ENCODE results near the gene CEP70.

- RRBS, 2 experiments: no CpG with 5 or more reads among the region's 5 CpGs
Observed at GRCh38 chr3:138351863-138352269, 3.5 kb downstream of the MRAS start.

- RRBS, 2 experiments: 34 to 42% methylated on average over 7 of the region's 47 CpGs
Observed at GRCh38 chr3:138435343-138436304, 1.2 kb downstream of the ESYT3 start.

DNA sequence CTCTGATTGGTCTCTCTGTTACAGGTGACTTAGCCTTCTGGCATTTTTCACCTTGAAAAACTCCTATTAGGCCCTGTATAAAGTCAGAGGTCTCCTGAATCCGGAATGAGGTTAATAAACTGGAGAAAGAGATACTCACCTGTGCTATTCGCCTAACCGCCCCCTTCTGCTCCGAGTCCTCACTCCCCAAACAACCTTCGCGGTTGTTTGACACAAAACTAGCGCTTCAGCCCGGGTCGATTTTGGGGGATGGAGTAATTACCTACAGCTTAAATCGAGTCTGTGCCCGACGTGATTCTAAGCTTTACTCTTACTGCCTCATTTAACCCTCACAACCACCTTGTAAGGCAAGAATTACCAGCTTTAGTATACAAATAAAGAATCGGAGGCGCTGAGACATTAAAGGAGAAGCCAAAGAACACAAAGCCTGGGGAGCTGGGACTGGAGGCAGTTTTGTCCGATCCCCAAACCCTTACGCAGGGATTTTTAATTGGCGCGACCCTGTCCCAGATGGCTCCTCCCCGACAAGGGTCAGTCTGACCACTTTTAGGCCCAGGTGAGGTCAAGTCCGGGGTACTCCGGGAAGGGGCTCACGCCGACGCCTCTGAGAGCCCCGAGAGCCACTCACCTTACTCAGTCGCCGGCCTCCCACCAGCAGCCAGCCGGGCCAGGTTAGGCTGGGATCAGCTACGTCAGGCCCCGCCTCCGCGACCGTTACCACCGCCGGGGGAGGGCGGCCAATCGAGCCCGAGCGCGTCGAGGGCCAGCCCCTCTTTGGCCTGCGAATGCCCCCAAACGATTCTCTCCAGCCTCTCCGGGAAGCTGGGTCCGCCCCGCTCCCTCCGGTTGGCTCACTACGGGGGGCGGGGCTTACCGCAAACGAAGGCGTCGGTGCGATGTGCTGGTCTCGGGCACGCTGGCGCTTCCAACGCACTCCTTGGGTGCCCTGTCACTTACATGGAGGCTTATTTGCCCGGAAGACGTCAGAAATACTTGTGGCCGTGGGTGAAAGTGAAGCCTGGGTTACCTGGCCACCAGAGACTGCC lies at the start of gene CEP70:
Gene CEP70 (minus strand): TSS at position 691 of the 1,046 bp plus-strand sequence.
- RRBS, 2 experiments: 1 to 6% methylated on average over 24 to 34 of the region's 61 CpGs

- RRBS, 2 experiments: no CpG with 5 or more reads among the region's 9 CpGs
Observed at GRCh38 chr3:138688804-138689430, 80.3 kb downstream of the FAIM start.

DNA sequence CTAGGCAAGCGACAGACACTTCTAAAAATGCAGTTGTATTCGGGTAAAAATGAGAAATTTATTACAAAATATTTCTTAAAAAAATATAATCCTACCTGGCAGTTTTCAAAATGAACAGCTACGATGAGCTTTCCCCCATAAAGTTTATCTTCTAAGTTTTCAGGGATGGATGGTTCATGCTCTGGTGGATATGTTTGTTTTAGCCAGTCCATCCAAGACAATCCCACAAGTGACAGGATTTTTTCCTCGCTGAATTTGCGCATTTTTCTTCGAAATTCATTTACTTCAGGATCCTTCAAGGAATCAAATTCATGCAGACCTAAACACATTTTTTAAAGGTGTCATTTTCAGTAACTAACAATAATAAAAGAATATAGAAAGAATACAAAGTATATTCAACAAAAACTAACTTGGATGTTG lies 92.3 kb downstream of the PIK3CB start:
- RRBS, 2 experiments: no CpG with 5 or more reads among the region's 6 CpGs

DNA sequence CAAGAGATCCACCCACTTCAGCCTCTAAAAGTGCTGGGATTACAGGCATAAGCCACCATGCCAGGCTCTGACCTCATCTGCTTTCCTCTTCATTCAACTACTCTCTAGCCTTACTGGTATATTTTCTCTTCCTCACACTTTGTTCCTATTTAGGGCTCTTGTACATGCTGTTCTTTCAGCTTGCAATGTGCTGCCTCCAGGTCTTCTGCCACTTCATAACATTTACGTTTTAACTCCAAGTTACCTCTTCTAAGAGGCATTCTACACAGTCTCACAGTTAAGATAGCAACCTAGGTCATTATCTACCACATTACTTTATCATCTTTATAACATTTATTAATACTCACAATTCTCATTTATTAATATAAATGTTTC lies 34.8 kb downstream of the PIK3CB start:
- RRBS, 2 experiments: no CpG with 5 or more reads among the region's 1 CpG

GRCh38 chr3:138862960-138863897 lies 28.5 kb upstream of the PIK3CB start:
- RRBS, 2 experiments: no CpG with 5 or more reads among the region's 11 CpGs

GRCh38 chr3:138914991-138915805 lies 31.7 kb downstream of the FOXL2 start:
- RRBS, 2 experiments: 1 to 6% methylated on average over 10 to 13 of the region's 50 CpGs

DNA sequence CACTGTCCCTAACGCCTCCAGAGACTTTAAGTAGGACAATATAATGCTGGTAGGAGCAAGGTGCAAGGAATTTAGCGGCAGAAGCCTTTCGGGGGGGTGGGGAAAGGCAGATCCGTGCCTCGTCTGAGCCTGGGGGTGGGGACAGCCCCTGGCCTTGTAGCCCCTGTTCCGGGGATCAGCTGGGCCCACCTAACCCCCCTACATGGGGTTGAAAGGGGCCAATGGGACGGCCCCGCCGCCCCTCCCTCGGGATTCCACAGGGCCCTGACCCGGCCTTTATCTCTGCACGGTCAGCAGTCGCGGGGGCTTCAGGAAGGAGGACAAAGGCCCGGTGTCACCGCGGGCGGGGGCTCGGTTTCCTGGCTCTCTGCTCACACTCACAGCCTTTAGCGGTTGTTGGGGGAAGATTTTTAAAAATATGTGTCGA lies 8.1 kb downstream of the FOXL2 start:
- RRBS, 2 experiments: 67 to 79% methylated on average over 8 of the region's 21 CpGs

DNA sequence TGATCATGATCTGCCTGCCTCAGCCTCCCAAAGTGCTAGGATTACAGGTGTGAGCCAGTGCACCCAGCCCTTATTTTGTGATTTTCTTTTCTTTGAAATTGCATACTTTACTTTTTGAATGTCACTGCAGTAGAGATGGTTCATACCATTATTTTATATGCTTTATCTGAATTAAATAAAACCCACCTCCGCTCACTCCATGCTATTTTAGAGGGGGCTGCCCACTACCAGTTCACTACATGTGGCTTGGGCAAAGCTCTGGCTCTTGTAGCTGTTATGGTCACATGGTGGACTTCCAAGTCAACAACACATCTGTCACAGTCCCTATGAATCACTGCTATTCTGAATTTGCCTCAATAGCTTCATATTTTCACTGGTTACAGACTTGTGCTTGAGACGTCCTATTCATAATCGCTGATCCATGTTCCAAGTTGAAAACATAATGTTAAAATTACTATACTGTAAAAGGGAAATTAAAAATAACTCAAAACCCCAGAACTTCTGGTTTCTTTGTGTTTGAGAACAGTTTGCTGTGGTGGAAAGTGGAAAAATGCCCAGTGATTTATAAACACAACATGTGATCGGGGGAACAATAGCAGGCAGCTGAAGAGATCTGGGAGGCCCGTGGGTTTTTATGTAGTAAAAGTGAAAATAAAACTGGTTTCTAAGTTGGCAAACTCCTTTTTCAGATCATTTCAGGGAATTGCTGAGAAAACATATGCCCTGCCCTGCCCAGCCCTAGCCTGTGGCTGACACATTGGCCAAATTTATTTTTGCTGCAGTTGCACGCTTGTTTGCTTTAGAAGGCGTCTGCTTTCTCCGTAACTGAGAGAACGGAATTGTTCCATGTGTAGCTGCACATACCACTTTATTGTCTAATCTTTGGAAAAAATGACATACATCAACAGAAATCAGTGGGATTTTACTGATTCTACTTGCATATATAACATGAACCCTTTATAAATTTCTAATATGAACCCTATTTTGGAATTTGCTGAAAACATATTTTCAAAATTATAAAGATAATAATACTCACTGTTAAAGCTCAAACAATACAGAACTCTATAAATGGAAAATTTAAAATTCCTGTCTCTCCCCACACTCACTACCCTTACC lies 128.9 kb upstream of the PRR23C start:
- RRBS, 2 experiments: no CpG with 5 or more reads among the region's 9 CpGs

GRCh38 chr3:139236444-139236813 lies 107.4 kb upstream of the MRPS22 start:
- RRBS, 2 experiments: no CpG with 5 or more reads among the region's 4 CpGs

DNA sequence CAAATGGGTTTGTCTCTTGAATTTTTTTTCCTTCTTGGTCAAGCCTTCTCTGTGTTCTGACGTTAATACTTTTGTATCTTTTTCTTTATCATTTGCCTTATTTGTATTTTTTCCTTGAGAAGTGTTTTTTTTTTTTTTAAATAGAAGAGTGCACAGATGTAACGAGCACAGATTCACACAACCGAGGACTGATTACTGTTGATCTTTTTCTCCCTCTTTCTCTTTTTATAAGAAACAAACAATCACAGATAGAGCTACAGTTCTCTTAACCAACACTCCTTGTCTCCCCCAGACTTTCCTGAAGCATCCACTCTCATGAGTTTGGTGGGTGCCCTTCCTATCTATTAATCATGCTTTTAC lies 104.5 kb upstream of the MRPS22 start:
- RRBS, 2 experiments: no CpG with 5 or more reads among the region's 3 CpGs

DNA sequence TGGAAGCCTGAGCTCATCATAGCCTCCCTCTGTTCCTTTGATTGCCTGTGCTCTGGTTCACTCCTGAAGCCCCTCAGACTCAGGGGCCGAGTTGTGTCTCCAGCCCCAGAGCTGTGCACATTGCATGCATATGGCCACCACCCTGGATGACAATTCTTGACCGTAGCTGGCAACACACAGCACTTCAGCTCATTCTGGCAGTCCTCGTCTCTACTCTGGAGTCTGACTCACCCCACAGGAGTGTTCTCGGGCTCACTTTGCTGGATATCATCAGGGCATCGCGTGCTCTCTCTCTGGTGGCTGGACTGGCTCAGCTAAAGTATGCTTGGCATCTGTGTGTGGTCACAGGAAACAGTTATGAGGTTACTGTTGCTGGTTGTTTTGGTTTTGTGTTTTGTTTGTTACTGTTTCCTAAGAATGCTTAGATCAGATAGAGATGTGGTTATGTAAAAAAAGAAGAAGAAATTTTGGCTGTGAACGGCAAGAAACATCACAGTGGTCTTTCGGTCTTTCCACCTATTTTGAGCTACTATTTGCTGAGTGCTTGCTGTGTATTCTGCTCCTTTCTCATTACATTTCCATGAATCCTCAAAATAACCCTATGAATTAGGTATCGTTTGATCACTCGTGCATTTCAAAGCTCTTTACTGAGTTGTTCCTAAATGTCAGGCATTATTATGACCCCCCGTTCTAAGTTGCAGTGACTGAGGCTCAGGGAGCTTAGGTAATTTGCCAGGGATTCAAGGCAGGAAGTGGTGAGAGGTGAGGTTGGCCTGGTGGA lies 41.5 kb upstream of the MRPS22 start:
- RRBS, 2 experiments: no CpG with 5 or more reads among the region's 11 CpGs

DNA sequence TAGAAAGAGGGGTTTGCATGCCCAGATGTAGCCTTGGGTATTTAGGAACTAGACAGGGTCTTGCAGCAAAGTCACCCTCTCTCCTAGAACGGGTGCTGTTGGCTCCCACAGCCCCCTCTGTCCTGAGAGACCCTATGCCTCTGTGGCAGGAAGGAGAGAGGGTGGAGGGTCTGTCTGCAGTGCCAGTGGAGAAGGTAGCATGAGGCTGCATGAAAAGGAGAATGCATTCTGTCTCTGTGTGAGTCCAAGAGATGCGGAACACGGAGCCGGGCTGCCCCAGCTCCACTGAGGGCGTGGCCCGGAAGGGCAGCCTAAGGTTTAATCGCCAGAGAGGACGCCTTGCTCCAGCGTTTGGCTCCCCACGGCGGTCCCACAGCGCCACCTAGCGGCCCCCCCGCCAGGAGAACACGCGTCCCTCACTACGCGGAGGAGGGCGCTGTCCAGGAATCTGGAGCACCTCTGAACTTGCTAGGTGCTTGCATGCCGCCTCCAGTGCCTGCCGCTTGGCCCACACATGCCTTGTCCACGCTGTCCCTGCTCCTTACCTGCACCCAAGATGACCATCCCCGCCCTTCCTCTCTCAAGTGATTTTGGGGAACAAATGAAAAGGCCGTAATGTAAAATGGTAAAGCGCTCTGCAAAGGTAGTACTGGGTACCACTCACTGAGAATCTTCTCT lies 14.5 kb upstream of the MRPS22 start:
- RRBS, 2 experiments: no CpG with 5 or more reads among the region's 25 CpGs

- RRBS, 2 experiments: no CpG with 5 or more reads among the region's 3 CpGs
Observed at GRCh38 chr3:139358723-139359460, 15.1 kb downstream of the MRPS22 start.

GRCh38 chr3:139477675-139478267 lies 1.5 kb upstream of the RBP2 start:
- RRBS, 2 experiments: no CpG with 5 or more reads among the region's 3 CpGs

GRCh38 chr3:139519830-139520465 lies 19.6 kb downstream of the RBP1 start:
- RRBS, 2 experiments: no CpG with 5 or more reads among the region's 6 CpGs

DNA sequence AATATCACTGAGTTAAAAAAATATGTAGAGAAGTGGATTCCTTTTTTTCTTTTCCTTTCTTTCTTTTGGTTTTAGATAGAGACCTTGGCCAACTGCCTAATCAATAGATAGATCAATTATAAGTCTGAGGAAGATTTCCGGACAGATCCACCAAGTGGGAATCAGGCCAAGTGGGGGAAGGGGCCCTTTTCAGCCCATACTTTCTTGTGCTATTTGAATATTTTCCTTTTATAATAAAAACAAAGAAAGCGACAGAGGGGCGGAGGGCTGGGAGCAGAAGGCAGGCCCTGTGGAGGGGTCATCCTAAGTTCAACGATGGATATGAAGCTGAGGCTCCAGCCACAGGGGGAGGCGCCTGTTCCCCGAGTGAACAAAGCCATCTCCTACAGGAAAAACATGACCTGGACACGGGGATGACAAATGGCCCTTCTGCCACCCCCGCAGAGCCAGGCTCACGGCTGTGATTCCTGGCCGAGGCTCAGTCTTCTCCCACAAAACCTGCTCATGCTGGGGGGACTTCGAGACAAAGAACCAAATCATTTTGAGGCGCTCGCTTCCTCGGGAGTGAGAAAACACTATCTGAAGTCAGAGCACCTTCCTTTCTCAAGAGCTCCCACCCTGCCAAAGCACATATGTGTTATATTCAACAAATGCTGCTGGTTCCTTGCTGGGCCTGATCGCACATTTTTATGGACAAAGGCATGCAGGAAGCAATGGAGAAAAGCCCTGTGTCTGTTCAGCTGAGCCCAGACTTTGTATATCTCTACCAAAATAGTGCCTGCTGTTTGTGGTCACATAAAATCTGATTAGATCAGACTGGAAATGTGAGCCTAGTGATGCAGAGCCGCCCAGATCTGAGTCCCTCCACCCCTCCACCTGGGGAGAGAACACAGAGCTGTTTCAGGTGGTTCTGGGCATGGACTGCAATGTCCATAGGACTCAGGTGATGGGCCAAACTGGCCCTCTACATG lies 5.7 kb downstream of the RBP1 start:
- RRBS, 2 experiments: no CpG with 5 or more reads among the region's 16 CpGs

DNA sequence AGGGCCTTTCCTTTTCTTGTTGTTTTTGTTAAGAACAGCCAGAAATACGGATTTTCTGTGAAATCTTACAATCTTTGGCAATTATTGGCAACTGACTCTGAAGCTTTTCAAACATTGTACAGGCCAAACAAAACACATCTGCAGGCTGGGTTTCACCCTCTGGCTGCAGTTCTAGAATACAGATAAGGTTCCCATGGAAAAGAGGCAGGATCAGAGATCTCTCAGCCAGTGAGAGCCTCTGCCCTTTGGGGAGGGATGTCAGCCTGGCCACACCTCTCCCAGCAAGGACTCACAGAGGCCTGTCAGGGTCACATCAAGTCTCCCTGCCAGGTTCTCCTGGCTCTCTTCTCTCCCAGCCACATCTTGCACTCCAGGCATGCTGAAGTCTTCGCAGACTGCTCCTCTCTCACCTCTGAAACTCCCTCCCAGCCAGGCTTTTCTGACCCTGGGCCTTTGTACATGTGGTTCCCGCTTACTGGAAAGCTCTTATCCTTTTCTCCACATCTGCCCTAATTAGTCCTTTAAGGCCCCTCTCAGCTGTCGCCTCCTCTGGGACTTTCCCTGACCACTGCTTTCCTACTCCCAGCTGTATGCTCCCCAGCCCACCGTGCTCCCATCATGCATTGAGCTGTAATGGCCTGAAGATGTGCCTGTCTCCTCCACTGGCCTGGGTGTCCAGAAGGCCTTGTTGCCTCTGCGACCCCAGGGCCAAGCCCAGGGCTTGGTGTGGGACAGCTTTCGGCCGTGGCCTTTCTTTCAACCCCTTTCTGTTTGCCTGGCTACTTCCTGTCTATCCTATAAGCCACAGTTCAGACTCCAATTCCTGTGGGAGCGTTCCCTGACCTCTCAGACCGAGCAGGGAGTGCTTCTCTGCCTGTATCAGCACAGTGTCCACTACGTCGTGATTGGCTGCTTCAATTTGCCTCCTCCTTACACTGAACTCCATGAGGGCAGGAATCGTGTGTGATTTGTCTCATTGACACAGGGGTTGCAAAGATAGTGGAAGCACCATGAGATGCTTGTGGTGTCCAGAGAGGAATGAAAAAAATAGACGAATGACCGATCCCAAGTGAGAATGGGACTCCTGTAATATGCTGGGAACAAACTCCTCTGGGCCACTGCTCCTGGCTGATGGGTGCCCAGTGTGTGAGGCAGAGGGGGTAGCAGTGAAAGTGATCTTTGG lies 4.2 kb downstream of the RBP1 start:
- RRBS, 2 experiments: no CpG with 5 or more reads among the region's 15 CpGs

All from Panc1 (cell line).